ENCODE measurements around a stretch of chr2.

DNA sequence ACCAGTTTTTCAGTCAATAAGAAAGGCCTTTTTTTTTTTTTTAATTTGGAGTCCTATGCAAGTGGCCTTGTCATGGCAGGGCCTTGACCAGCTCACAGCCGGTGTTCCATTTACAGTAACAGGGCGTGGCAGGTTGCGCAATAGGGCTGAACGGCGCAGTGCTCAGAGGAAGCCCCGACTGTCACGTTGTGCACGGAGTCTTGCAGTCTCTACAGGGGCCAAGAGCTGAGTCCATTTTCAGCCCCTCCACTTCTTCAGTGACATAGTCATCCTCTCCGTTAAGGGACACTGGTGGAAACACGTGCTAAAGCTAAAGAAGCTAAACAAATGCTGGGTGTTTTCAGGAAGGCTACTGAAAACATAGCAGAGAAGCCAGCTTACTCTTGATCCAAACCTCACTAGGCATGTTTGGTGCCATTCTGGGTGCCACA lies 184.2 kb upstream of the FN1 start:
- RRBS, result no CpG with 5 or more reads among the region's 10 CpGs

GRCh38 chr2:215700901-215701320 lies 265.0 kb upstream of the FN1 start:
- RRBS, result no CpG with 5 or more reads among the region's 4 CpGs

GRCh38 chr2:216015897-216016394 lies 2.6 kb upstream of the MREG start:
- RRBS, result no CpG with 5 or more reads among the region's 3 CpGs

GRCh38 chr2:216048616-216049006 lies 33.0 kb downstream of the PECR start:
- RRBS, result no CpG with 5 or more reads among the region's 7 CpGs

DNA sequence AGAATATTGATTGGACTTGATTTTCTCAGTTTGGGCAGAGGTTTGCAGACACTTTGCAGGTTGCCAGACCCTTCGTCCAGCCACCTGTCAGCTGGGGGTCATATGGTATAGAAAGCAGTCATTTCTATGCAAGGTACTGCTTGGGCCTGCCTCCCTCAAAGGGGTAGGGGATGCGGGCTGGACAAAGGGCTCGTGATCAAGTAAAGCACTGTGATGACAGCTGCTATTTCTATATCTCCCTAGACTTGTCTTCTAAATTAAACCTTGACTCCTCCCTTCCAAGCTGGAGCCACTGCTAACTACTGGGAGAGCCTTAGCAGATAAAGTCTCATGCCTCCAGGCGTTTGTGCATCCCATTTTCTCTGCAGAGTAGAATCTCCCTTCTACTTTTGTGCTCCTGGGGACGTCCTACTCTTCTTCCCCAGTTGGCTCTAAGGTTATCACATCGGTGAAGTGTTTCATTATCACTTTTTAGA lies 815 bp upstream of the XRCC5 start:
- RRBS, result no CpG with 5 or more reads among the region's 6 CpGs

- RRBS, result no CpG with 5 or more reads among the region's 4 CpGs
Observed at GRCh38 chr2:216134714-216135469, 25.7 kb downstream of the XRCC5 start.

GRCh38 chr2:216371019-216371785 lies 1.1 kb downstream of the MARCHF4 start:
- RRBS, result 3% methylated on average over 23 of the region's 54 CpGs

DNA sequence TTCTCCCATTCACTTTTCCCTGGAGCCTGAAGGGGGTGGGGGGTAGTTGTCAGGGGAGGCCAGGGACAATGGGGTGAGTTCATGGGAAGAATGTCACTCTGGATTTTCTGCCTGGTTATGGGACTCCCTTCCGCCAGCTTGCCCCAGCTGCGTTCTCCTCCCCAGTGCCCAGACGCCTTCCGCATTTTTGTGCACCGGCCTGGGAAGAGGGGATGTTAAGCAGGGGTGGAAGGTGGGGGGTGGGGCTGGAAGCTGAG lies 2.4 kb downstream of the IGFBP2 start:
- RRBS, result no CpG with 5 or more reads among the region's 5 CpGs

- RRBS, result 38% methylated on average over 2 of the region's 18 CpGs
Observed at GRCh38 chr2:216679655-216680462, 15.5 kb downstream of the IGFBP5 start.

DNA sequence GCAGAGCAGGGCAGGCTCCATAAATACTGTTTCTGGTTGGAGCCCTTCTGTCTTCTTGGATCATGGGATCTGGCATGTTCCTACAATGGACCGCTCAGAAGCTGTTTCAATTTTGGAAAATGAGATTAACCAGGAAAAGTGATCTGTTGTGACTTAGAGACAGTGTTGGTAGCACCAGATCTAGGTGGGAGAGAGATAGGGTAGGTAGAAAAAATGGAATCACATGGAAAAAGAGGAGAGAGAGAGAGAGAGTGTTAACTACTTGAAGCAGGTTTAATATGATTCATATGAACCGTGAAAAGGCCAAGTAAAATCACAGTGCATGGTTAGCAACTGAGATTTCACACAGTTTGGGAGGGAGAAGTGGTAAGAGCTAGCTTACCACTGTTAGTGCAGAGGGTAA lies 4.9 kb upstream of the IGFBP5 start:
- RRBS, result no CpG with 5 or more reads among the region's 2 CpGs

DNA sequence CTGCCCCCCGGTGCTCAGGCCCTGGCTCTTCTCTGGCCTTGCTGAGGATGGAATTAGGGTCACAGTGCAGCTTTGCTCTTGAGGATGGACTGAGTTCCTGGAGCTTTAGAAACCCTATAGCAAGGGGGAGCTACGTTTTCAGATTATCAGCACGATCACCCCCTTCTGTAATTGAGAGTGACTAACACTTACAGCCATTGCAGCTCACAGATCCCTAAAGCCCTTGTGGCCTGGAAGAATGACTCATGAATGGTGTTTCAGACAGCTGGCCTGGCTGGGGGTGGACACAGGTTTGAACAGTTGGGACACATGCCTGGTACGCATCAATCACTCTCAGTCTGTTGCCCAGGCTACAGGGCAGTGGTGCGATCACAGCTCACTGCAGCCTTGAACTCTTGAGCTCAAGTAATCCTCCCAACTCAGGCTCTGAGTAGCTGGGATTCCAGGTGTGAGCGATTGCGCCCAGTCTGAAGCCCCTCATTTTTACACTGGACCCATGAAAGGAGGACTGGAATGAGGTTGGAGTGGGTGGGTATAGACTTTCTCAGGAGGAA lies 79.8 kb upstream of the IGFBP5 start:
- RRBS, result no CpG with 5 or more reads among the region's 7 CpGs

GRCh38 chr2:217064058-217064821 lies 204.4 kb upstream of the TNP1 start:
- RRBS, result no CpG with 5 or more reads among the region's 11 CpGs

DNA sequence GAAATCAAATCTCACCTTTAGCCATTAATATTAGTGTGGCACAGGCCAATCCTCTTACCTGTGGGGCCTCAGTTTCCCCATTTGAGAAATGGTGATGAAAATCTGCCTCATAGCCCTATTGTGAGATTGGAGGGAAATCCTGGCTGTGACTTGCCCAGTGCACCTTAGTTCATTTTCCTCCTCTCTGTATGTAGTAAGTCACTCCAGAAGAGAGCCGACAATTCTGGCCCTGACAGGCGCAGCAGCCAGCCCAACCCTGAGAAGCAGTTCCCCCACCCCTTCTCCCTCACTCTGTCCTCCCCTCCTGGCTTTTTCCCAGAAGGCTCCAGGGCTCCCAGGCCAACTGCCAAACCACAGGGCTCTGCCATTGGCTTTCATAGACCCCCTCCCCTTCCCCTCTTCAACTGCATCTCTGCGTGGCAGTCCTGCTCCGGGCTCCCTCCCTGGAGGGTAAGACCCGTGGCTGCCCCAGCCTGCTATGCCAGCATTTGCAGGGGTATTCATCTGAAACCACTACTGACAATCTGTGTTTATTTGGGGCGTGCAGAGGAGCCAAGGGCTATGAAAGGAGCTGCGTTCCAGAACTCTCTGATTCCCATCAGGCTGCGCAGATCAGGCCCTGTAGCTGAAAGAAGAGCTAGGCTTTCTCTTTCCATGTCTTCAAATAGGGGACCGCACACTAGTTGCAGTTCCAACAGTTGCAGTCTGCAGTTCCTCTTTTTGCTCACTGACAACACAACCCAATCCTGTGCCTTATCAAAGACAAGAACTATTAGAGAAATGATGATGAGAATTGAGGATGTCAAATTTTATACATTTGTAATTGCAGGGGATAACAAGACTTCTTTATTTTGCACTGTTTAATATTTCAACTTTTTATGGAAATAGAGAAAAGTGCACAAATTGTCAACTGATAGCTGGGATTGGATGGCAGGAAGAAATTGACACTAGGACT lies 388.6 kb upstream of the TNP1 start:
- RRBS, result no CpG with 5 or more reads among the region's 9 CpGs

DNA sequence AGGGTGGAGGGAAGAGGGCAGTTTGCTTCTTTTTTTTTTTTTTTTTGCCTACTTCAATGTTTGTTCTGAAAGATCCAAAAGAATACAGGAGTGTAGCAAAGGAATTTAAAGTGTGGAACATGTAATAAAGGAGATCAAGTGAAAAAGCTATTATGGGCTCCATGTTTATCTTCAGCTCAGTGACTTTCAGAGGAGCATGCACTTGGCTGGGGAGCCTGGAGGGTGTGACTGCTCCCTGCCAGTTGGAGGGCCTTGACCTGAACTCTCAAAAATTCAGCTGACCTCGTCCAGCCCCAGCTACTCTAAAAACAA lies 501.2 kb upstream of the TNP1 start:
- RRBS, result no CpG with 5 or more reads among the region's 1 CpG

DNA sequence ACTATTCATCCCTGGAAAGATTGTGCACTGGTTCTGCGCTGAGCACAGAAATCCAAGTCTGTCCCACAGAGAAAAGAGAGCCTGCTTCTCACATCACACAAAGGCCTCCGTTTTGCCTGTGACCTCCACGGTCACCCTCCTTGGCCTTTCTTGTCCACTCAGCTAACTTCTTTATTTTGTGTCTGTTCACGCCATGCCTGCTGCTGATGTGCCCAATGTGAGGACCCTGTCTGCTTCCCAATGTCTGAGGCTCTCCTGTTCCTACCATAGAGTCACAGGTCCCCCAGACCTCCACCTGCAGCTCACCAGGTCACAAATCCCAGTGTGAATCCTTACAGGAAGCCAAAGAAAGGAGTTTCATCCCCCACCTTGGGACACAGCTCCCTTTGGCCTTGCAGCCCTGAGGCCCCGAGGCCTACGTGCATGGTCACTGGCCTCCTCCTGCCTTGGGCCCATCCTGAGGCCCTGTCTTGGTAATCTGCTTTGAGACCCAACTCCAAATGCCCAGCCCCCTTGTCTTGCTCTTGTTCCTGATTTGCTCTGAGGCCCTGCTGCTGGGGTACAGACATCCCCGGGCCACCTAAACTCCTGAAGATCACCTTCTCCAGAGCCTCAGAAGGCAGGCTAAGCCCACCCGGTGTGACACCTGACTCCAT lies 255.0 kb downstream of the TNS1 start:
- RRBS, result 97% methylated on average over 2 of the region's 8 CpGs

GRCh38 chr2:217795060-217795608 lies 207.7 kb downstream of the TNS1 start:
- RRBS, result no CpG with 5 or more reads among the region's 8 CpGs

- RRBS, result no CpG with 5 or more reads among the region's 9 CpGs
Observed at GRCh38 chr2:217828469-217828977, 174.3 kb downstream of the TNS1 start.

GRCh38 chr2:217897661-217898881 lies 104.7 kb downstream of the TNS1 start:
- RRBS, result 83% methylated on average over 2 of the region's 25 CpGs

GRCh38 chr2:217903427-217904698 lies 98.9 kb downstream of the TNS1 start:
- RRBS, result no CpG with 5 or more reads among the region's 15 CpGs

DNA sequence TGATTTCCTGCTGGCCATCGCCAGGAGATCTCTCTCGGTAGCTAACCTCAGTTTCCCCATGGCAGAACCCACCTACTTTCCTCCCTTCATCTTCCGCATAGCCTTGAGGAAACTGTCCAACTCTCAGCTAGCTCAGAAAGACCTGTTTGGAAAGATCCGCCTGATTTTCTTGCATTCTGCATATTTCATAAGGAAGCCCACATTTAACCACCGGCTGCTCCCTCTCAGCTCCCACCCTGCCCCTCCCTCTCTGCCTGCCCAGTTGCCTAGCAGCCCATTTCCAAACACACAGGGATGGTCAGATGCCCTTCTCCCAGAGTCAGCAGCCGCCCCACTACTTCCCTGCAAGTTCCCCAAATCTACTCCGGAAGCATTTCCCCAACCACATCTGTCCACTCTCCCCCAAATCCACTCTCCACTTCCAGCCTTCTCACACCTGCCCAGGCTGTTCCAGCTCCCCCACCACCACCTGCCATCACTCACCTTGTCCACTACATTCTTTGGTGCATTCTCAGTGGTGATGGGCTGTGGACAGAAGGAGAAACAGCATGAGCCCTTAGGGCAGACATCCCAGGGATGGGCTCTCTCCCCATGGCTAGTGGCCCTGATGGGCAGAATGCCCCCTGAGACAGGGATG lies 96.0 kb downstream of the TNS1 start:
- RRBS, result 100% methylated on average over 1 of the region's 7 CpGs